Hematopoietic multipotent progenitor cell (in vitro differentiated cells): Measurements from ENCODE around the gene EPHA8.

DNA sequence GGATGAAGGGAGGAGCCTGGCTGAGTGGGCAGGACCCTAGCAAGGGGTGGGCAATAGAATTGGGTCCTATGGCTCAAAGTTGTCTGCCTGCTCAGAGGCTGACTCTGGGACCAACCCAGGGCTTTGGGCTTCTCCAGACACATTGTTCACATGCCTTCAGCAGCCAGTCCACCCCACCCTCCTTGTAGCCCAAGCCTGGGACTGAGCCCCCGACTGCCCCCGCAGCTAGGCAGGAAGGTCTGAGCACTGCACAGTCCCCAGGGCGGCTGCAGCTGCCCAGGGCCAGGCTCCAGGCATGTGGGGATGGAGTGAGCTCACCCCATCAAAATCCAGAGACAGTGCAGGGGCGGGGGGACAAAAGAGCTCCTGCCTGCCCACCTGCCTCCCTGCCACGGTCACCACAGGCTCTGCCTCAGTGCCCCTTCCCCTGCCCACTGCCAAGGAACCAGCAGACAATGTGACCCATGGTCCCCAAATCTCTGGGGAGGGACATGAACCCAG is 35.6 kb downstream of the HSPG2 start:
- CAGE, long polyA plus RNA, result no peak

GRCh38 chr1:21904496-21905420 is 32.4 kb downstream of the HSPG2 start:
- CAGE, long polyA plus RNA, result no peak

DNA sequence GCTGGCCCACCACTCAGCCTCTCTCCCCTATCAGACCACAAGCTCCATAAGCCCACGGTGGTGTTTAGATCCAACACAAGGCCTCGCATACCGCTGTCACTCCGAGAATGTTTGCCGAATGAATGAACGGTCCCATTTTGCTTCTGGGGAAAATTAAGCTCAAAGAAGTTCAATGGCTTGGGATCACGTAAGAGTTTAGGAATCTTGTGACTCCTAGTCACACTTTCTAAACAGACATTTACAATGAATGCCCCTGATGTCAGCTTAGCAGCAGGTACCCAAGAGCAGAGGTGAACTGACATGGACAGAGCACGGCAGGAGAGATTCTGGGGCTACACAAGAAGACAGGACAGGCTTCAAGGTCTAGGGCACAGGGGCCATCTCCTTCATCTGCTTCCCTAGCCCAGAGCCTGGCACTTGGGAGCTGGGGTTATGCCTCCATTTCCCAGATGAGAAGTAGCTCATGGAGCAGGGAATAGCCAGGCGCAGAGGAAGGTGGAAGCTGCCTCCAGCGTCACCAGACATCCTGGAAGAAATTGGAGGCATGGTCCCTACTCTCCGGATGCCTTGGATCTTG is 13.3 kb downstream of the HSPG2 start:
- CAGE, long polyA plus RNA, result no peak

- CAGE, long polyA plus RNA, result no peak
Measured at GRCh38 chr1:21936510-21936770, 670 bp downstream of the HSPG2 start.

- CAGE, long polyA plus RNA, result no peak
Measured at GRCh38 chr1:21939497-21940309, 2.6 kb upstream of the HSPG2 start.

DNA sequence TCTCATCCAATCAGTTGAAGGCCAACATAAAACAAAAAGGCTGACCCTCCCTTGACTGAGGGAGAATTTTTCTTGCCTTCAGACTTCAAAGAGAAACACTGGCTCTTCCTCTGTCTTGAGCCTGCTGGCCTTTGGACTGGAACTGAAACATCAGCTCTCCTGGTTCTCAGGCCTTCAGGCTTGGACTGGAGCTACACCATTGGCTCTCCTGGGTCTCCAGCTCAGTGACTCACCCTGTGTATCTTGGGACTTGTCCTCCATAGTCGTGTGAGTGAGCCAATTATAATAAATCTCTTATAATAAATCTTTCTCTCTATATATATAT is 6.7 kb upstream of the CDC42 start:
- CAGE, long polyA plus RNA, result no peak

DNA sequence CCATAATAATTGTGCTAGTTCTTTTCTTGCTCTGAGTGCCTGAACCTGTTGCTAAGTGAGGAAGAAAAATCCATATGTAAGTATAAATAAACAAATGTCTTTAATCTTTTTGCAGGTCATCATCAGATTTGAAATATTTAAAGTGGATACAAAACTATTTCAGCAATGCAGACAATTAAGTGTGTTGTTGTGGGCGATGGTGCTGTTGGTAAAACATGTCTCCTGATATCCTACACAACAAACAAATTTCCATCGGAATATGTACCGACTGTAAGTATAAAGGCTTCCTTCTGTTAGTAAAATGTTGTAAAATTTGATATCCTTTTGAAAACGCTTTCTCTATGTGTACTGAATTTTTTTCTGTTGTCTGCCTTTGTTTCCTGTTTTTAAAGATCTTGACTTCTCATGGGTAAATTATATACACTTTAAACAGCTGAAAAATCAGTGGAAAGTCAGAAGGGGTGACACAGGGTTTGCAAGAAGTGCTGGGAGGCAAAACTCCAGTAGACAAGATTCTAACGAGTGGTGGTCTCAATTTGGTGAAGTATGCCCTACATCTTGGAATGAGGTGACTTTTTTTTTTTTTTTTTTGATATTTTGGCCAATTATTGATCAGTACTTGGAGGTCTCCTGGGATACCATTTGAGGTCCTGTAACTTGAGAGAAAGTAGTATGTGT is 25.9 kb downstream of the CDC42 start:
- CAGE, long polyA plus RNA, result no peak

DNA sequence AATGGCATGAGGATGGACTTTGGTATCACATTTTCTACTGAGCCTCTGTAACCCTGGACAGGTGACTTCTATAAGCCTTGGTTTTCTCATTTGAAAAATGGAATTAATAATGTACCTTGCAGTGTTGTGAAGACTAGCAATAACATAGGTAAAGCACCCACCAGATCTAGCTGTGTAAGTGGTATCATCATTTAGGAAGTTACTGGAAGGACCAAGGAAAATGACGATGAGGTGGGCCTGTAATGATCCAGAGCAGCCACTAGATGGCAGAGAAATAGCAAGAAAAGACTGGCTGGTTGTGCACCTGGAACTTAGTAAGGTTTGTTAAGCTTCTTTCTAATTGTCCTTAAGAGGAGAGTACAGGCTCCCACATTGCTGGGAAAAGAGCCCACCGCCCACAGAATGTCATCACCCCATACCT is 37.3 kb downstream of the WNT4 start:
- CAGE, long polyA plus RNA, result no peak

GRCh38 chr1:22119840-22120509 is 22.9 kb downstream of the WNT4 start:
- CAGE, long polyA plus RNA, result no peak

DNA sequence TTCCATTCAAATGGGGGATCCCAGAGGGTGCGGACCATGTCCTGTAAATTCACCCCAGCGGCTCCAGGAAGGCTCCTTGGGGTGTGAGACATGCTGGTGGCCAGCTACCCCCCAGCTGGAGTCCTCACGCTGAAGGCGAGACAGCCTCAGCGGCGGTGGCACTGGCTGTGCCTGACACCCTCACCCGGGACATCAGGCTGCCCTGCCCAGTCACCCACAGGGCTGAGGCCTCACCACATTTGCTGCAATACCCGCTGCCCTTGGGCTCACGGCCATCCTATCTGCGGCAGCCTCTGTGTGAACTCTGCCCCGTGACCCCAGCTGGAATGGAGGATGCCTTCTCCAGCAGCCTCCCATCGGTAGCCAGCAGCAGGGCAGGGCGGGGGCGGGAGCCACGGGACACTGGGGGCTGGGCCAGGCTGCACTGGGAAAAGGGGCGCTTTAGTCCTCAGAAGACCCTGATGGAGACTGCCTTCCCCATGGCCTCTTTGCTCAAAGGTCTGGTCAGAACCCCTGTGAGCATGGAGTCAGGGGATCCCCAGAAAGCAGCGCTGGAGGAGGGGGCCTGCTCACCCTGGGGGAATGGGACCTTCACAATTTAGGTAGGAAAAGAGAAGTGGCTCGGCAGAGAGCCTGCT is 112.4 kb upstream of the ZBTB40 start:
- CAGE, long polyA plus RNA, result no peak

- CAGE, long polyA plus RNA, result no peak
Measured at GRCh38 chr1:22350579-22351241, 100.9 kb upstream of the ZBTB40 start.

- CAGE, long polyA plus RNA, result no peak
Measured at GRCh38 chr1:22418676-22419235, 32.9 kb upstream of the ZBTB40 start.

GRCh38 chr1:22563202-22563663 is at the start of gene EPHA8:
EPHA8 (plus strand) TSS chr1:22563489.
- CAGE, long polyA plus RNA, result no peak

GRCh38 chr1:22563664-22563966 is 326 bp downstream of the EPHA8 start:
- CAGE, long polyA plus RNA, result no peak

- CAGE, long polyA plus RNA, result no peak
Measured at GRCh38 chr1:22600470-22600910, 35.9 kb upstream of the C1QA start.

- CAGE, long polyA plus RNA, result no peak
Measured at GRCh38 chr1:22660637-22661496, 7.8 kb downstream of the C1QB start.

DNA sequence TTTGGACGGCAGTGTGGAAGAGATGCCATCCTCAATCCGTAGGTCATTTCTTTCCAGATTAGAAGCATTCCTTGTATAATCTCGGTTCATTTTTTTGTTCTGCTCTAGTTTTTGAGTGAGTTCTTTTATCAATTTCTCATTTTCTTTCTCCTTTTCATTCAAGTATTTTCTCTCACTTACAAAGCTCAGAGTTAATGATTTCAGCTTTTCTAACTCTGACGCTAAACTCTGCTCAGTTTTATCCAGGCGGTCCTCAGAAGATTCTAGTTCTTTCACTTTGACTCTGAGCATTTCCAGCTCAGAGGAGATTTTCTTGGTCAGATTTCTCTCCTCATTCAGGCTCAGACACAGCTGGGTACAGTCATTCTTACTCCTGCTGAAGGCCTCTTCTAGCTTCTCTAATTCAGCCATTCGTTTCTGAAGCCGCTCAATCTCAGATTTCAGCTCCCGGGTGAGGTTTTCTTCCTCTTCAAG is 74.3 kb downstream of the KDM1A start:
- CAGE, long polyA plus RNA, result no peak

- CAGE, long polyA plus RNA, result no peak
Measured at GRCh38 chr1:23103203-23103810, 84.0 kb downstream of the KDM1A start.

GRCh38 chr1:23417526-23418438 is 6.8 kb downstream of the TCEA3 start:
- CAGE, long polyA plus RNA, result no peak

- CAGE, long polyA plus RNA, result no peak
Measured at GRCh38 chr1:23422325-23422968, 2.1 kb downstream of the TCEA3 start.